Fibroblast of villous mesenchyme (primary cell): ENCODE results near the genes NBPF6, ELAPOR1 and PSMA5.

DNA sequence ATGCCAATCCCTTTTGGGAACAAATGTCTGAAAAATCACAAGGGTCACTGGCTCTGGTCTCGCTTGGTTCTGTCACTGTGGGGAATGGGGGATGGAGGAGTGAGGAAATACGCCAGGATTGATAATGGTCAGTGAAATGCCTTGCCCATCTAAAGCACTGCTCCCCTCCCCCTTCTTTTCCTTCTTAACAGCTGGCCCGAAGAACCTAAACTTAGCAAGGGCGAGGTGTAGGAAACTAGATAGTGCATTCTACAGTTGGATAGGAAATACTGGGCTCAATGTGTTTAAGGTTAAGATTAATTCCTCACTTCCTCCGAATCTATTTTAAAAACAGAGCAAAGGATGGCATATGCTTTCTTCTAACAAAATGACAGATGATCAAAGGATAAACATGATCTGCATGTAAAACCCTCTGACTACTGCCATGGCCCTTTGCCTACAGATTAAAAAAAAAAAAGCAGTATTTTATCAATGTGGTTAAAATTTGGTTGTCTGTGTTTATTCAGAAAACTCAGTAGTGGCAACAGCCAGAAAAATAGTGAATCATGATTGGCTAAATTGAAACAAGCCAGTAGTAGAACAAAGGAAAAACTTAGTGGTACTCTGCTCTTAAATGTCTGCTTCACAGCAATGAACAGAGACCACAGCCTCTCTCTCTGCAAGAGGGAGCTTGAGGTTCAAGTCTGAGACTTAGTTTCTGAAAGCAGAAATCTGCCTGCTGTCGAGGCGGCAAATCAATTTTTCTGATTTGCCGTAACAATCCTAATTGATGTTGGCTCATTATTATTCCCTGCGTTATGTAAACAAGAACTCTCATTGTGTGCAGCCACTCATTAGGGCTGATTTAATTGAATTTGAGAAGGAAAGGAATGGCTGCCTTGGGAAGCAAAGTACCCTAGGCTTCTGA, 86.2 kb upstream of the VAV3 start:
- CAGE, long polyA plus RNA: no peak

DNA sequence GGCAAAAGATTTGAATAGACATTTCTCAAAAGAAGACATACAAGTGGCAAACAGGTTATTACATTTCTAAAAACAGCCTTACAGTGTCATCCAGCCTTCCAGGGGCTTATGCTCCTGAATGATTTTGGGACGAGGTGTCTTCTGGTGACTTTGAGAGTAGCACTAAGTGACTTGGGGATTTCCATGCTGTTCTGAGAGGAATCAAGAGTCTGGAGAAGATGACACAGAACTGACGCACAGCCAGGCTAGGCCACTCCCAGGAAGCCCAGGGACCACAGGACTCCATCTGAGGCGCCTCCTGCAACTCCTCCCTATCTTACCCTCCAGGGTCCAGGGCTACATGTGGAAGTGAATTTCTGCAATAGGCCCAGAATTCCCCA, 92.5 kb downstream of the SLC25A24 start:
- CAGE, long polyA plus RNA: no peak

DNA sequence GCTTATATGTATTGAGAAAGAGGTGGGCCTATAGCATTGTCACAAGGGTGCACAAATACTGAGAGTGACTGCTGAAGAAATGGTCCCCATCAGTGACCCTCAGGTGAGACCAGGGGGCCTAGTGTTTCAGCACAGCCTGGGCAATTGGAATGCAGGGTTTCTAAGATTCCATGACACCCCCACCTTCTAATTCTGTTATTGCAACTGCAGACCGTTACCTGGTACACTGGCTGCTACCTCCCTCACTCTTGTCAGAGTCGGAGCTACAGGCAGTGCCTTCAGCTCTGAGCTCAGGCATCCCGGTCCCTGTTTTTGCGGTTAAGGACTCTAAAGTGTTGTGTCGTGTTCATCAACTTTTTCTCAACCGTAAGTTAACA, at the start of gene NBPF6:
Gene NBPF6 (plus strand): TSS at position 245 of the 377 bp plus-strand sequence.
- CAGE, long polyA plus RNA: no peak

DNA sequence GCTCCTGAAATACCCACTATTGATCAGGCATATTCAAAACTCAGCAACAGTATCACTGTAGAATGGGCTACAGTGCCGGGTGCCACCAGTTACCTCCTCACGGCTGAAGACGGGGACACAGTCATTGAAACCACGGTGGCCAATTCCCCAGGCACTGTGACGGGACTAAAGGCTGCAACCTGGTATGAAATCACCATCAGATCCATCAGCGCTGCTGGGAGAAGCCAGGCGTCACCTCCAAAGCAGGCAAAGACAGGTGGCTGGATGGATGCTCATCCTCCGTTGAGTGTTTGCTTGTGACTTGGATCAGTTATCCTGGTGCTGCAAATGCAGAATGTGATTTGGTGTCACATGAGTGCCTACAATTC, 5.1 kb downstream of the FNDC7 start:
- CAGE, long polyA plus RNA: no peak

DNA sequence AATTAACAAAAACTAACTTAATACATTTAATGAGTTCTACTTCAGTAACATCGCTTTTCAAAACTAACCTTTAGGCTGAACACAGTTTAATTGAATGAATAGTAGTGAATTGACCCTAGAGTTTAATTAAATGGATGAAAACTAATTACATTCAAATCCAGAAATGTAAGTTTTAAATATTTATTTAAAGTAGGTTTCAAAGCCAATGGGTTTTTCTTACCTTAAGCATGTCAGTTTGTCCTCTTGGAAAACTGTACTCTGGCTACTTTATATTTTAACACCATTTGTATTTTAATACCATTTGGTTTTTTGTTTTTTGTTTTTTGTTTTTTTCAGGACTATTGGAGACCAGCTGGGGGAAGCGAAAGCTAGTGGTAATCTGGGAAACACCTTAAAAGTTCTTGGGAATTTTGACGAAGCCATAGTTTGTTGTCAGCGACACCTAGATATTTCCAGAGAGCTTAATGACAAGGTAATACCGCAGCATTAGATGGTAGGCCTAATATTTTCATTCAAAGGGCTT, 20.4 kb downstream of the GPSM2 start:
- CAGE, long polyA plus RNA: no peak

- CAGE, long polyA plus RNA: no peak
These were observed at the start of gene ELAPOR1 for GRCh38 chr1:109113585-109114660. ELAPOR1 (plus strand) TSS chr1:109114115.

GRCh38 chr1:109194057-109194662, 19.6 kb upstream of the SARS1 start:
- CAGE, long polyA plus RNA: no peak

DNA sequence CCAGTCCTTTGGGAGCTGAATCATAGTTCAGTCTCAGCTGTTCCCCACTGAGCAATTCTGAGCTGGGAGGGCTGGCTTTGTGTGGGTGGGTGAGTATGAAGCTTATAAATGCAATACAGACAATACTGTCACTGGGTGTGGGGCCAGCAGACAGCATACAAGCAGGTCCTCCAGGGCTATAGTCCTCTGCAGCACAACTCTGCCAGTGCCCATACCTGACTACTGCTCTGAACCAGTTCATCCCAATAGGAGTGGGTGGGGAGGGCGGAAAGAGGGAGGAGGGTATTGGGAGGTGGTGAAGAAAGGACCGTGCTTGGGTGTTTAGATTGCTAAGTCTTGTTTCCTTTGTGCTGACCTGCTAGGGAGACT, 12.4 kb upstream of the SARS1 start:
- CAGE, long polyA plus RNA: no peak

- CAGE, long polyA plus RNA: no peak
These were observed 8.9 kb upstream of the CELSR2 start for GRCh38 chr1:109240173-109241118.

DNA sequence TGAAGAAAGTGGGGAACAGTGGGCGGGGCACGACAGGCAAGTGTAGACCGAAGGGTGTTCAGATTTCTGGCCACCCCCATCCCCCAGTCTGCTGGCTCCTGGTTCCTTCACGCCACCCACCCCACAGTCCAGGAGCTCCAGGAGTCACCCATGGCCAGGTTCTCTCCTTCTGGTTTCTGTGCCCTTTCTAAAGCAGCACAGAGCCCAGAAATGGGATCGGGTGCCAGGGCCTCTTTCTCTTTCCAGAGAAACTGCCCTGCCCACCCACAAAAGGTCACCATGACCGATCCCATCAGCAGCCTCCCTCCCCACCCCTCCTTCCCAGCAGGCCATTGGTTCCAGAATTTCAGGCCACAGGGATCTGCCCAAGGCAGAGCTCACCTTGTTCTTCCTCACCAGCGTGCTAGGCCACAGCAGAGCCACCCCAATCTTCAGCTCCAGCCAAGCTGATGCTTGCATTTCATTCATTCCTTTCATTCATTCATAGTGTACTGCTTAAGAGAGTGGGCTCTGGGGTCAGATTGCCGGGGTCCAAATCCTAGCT, 3.1 kb upstream of the CELSR2 start:
- CAGE, long polyA plus RNA: no peak

DNA sequence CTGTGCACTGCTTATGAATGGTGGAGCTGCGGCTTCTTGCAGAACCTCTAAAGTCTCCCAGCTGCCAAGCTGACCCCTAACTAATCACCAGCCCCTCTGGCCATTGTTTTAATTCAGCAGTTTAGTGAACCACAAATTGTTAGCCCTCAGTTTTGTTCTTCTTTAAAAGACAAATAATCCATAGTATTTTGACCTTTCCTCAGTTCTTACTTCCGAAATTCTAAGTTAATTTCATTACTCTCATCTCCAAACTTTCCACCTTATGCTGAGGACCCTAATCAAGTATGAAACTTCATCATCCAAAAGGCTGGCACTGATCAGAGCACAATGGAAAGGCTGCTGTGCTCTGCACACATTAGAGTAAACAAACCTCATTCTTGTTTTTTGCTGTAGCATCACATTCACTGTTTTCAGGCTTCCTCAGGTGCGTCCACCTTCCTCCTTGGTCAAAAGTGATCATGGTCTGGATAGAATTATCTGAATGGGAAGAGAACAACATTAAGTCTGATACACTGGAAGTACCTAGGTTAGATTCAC, 29.1 kb upstream of the MYBPHL start:
- CAGE, long polyA plus RNA: no peak

DNA sequence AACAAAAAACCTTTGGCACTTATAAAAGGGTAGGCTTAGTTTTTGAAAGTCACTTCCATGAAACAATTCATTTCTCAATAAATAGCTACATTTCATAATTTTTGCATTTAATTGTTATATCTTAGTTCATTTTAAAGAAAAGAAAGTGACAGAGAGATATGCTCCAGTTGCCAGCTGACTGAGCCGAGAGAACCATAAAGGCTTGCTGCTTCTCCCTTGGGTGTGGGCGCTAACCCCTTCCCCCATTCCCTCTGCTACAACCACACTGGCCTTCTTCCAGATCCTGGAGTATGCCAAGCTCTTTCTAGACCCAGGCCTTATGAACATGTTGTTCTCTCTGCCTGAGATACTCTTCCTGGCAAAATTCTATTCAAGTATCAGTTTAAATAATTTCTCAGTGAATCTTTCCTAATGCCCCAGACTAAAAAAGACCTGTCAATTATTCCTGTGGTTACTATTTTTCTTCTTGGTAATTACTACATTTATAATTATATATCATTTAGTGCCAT, 12.3 kb downstream of the SORT1 start:
- CAGE, long polyA plus RNA: no peak

- CAGE, long polyA plus RNA: no peak
These were observed 2.5 kb downstream of the SORT1 start for GRCh38 chr1:109395206-109395560.

GRCh38 chr1:109413834-109414360, 12.4 kb downstream of the PSMA5 start:
- CAGE, long polyA plus RNA: no peak

GRCh38 chr1:109425245-109425686, 982 bp downstream of the PSMA5 start:
- CAGE, long polyA plus RNA: no peak

- CAGE, long polyA plus RNA: start-site peak on the minus strand at chr1:109426369-109426450, 6,361 and 6,579 reads in 2 replicates
These were observed at the start of gene PSMA5 for GRCh38 chr1:109425687-109426498. PSMA5 (minus strand) TSS chr1:109426448.

- CAGE, long polyA plus RNA: no peak
These were observed 4.3 kb downstream of the CYB561D1 start for GRCh38 chr1:109497854-109498852.

DNA sequence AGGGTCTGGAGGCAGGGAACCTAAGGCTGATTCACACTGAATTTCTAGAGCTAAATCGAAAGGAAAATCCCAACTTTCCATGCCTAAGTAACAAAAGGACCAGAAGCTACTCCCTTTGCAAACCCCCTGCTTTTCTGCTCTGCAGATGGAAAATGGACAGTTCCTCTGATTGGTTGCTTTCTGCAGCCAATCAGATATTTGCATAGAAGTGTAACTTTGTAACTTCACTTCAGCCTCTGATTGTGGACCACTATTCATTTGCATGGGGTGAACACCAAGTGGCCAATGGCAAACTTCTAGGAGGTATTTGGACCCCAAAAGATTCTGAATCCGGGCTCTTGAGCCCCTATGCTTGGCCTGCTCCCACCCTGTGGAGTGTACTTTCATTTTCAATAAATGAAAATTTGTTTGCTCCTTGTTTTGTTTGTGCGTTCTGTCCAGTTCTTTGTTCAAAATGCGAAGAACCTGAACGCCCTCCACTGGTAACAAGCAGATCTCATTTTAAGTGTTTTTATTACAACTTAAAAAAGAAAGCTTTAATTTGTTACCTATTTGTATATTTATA, 6.5 kb upstream of the GSTM4 start:
- CAGE, long polyA plus RNA: no peak

DNA sequence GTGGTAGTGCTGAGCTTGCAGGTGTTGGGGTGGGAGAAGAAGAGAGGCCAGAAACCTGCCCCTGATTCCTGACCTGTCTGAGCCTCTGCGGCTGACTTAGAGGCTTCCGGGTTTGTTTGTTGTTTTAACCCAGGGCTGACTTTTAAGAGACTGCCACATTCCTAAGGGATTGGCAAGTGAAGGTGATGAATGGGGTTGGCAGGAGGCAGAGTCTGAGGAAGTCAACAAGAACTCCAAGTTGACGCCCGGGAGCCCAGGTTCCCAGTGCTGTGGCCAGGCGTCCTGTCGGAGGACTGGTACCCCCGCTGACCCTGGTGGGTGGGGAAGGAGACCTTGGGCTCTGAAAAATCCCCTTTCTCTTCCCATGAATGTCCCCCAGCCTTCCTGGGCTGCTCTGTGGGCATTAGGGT, 19.7 kb upstream of the EPS8L3 start:
- CAGE, long polyA plus RNA: no peak

DNA sequence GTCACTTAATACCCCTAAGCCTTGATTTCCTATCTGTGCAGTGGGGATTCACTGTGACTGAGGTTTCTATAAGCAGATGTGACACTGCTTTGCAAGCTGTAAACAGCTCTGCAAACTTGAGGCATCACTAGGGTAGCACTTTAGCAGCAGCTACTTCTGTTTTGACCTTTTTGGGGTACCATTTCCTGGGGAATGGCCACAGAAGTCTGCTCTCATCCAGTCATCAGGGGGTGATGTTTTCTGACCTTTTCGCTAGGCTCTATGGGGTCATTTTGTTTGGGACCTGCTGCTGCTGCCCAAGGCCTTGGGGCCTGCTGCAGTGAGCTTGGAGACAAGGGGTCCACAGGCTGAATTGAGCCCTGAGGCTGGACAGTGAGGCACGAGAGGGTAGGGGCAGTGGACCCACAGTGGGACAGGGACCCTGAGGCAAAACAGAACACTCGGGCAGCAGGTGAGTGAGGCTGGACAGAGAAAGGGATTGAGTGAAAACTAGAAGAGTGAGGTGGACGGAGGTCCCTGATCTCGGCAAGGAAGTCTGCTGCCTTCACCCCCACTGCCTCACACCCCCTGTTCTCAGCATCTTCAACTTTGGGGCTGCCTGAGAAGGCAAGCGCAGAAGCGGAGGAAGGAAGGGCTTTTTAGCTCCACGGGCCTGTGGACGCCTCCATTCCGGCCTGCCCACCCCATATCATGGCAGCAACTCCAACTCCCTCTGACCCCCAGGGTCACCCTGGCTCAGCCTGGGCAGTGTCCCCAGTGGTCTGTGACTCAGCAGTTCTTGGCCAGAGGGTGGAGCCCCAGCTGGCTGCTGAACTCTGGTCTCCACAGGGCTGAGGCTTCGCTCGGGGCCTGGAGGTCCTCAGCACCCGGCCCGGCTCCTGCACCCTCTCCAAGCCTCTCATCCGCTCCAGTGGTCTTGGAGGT, 59.8 kb upstream of the EPS8L3 start:
- CAGE, long polyA plus RNA: no peak